MCF 10A (cell line): ENCODE measurements around a stretch of chr12.

GRCh38 chr12:114738826-114739336, 54.9 kb upstream of the TBX3 start:
- PRO-cap = no peak
- RRBS = 80% methylated on average over 1 of the region's 9 CpGs

DNA sequence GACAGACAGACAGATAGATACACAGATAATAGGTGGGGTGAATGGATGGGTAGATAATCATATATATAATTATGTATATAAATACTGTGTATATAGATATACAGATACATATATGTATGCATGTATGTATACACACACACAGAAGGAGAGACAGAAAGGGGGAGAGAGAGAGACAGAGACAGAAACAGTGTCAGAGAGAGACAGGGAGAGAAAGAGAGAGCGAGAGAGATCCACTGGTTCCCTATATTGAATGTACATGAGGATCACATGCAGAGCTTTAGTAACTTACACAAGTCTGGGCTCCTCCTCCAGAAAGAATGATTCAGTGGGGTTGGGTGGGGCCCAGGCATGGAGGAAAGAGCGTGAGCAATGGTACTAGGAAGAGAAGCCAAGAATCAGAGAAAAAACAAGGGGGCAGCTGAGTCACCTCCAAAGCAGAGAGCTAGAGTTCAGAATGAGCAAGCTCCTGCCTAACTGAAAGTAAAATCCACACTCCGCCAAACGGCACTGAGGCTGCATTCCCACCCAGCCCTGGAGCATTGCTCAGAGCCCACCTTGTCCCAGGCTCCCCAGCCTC, 670.0 kb upstream of the TBX3 start:
- PRO-cap = bidirectional peak, plus-strand start at position 501 of the sequence, minus-strand start at position 252 of the sequence
- RRBS = no CpG with 5 or more reads among the region's 4 CpGs

DNA sequence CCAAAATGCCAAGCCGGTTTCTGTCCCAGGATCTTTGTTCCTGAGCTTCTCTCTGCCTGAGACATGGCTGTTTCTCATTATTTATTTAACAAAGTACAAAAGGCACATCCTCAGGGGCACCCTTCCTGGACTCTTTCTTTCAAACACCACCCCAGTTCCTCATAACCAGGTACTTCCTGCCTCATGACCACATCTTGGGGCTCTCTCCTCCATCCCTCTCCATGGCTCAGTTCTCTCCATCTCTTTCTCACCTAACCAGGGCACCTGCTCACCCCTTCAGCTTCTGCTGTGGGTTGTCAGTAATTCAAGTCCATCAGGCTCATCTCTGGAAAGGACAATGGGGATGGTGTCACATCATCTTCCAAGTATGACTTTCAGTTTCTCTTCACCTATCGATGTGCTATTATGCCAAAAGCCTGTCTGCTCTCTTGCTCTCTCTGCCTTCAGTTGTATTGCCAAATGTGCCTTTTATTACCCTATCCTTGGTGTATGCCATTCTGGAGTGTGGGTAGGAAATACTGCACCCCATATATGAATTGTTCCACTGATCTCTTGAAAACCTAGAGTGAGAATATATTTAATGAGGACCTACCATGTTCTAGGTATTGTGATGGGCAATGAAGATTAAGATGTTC, 670.6 kb upstream of the TBX3 start:
- PRO-cap = no peak
- RRBS = no CpG with 5 or more reads among the region's 2 CpGs

DNA sequence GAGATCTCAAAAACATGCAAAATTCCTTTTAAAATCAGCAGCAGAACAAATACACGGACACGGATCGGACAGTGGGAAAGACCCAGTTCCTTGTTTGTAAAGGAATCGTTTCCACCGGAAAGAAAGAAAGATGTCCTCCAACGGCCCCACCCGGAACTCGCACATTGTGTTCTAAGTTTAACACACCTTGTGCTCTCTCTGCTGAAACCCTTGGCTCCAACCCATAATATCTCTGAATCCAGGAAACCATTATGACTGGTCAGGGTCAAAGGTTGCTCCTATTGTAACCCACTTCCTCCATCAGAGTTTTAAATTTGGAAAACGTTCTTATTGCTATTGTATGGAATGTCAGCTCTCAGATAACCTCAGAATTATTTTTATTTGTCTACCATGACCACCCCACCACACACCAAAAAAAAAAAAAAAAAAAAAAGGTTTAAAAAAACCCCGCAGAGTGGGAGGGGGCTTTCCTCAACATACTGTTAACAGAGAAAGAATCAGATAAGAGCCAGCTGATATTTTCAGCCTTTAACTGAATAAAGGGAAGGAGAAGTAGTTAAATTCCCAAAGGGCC, 617.0 kb downstream of the MED13L start:
- PRO-cap = no peak
- RRBS = no CpG with 5 or more reads among the region's 10 CpGs

DNA sequence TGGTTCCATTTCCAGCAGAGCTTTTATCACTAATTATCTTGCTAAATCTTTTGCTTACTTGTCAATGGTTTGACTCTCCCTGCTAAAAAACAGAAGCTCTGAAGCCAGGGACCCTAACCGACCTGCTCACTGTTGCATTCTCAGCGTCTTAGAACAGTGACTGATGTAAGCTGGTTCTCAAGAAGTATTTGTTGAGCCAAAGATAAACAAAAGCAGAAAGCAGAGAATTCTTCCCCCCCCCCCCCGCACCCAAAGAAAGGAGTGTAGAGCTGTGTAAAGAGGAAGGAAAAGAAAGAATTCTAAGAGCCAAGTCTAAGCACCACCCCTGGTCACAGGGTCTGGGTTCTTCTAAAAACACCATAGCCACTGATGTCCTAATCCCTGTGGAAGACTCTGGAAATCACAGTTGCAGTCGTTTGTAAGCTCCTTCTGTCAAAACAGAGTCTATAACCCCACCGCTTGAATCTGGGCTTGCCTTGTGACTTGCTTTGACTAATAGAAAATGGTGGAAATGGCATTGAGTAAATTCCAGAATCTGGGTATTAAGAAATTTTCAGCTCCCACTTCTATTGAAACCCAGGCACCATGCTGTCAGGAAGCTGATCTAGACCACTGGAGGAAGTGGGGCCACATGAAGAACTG, 385.7 kb downstream of the MED13L start:
- PRO-cap = no peak
- RRBS = no CpG with 5 or more reads among the region's 5 CpGs

- PRO-cap = no peak
- RRBS = 15% methylated on average over 19 of the region's 36 CpGs
These were observed 360.4 kb downstream of the MED13L start for GRCh38 chr12:115917135-115917514.

GRCh38 chr12:116005493-116006306, 271.8 kb downstream of the MED13L start:
- PRO-cap = no peak
- RRBS = no CpG with 5 or more reads among the region's 8 CpGs

DNA sequence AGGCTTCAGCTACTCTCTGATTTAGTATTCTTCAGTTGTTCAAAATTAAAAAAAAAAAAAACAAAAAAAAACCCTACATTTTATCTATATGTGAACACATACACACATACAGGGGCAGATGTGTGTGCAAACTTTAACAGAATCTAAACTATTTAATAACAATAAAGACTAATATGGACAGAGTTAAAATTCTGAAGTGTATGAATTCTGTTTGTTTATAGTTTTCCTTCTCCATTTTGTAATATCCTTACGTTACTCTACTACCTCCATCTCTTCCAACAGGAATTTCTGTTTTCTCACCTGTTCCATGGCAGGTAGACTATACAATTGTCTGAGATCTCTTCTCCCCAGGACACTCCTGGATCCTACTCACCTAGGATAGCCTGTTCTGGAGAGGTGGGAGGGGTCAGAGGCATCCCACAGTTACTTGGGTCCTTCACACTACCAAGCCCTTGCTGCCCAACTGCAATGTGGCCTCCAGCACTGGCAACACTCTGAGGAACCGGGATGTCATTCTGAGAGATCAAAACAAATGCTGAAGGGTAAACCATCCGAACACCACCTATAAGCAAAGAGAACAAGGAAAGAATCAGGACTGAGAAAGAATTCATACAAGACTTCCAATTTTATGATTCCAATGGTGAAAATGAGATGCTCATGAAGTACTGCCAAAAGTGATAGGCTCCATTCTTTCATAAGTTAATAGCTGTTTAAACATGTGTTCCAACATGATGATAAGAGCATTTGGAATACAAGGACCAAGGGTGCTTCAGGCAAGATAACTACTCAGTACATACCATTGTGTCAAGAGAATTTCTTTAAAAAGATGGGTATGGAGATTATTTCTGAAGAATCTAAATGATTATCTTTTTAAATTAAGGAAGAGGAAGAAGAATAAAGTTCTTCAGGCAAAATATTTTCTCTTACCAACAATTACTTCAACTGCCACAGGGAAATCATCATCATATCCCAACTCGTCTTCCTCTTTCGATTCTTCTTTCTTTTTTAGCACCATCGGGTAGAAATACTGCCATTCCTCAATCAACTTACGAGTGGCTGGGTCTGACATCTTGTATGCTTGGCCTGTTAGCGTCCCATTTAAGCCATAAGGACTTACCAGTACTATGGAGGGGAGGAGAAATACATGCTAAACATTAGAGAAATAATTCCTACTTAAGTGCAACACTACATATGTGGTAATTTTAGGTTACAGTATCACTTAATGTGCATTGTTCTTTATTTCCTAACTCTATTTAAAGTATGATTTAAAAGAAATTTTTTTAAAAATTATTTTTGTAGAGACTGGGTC, 258.2 kb downstream of the MED13L start:
- PRO-cap = no peak
- RRBS = no CpG with 5 or more reads among the region's 8 CpGs

DNA sequence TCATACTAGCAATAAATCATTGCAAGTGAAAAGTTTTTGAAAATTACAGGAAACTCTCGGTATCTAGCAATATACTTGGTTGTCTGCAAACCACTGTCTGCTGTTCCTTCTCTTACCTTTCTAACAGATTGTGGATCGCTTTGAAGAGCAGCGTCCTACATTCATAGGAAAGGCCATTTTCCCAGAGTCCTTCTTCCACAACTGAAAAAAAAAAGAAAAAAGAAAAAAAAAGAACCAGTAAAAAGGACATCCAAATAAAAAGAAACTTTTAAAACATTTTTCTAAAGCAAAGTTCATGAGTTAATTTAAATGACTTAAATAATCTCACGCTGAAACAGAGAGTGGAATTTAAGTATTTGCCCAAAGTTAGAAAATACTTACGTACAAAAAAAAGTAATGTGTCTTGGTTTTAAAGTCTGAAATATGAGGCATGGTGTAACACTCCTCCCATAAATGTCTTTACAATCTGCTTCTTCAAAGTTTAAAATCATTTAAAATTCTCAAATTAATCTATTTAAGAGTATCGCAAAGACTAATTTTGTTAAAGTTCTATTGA, 166.1 kb downstream of the MED13L start:
- PRO-cap = no peak
- RRBS = no CpG with 5 or more reads among the region's 6 CpGs

GRCh38 chr12:116144298-116144628, 133.2 kb downstream of the MED13L start:
- PRO-cap = no peak
- RRBS = no CpG with 5 or more reads among the region's 1 CpG

- PRO-cap = no peak
- RRBS = no CpG with 5 or more reads among the region's 6 CpGs
These were observed 105.4 kb downstream of the MED13L start for GRCh38 chr12:116171897-116172597.

GRCh38 chr12:116336658-116337189, 59.2 kb upstream of the MED13L start:
- PRO-cap = no peak
- RRBS = no CpG with 5 or more reads among the region's 12 CpGs

DNA sequence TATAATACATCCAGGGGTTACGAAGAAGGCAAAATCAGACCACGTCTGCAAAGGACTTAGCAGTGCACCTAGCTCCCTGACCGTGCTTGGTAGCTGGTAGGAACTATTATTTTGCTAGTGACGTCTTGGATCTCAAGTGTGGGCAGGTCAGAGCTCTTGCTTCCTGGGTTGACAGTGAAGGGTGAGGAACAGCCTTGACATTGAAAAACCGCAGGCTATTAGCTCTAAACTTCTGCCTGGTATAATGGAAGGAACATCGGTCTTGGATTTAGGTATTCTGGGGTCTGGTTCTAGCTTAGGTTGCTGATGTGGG, 89.4 kb upstream of the MED13L start:
- PRO-cap = no peak
- RRBS = no CpG with 5 or more reads among the region's 6 CpGs

GRCh38 chr12:116384966-116385235, 107.4 kb upstream of the MED13L start:
- PRO-cap = no peak

DNA sequence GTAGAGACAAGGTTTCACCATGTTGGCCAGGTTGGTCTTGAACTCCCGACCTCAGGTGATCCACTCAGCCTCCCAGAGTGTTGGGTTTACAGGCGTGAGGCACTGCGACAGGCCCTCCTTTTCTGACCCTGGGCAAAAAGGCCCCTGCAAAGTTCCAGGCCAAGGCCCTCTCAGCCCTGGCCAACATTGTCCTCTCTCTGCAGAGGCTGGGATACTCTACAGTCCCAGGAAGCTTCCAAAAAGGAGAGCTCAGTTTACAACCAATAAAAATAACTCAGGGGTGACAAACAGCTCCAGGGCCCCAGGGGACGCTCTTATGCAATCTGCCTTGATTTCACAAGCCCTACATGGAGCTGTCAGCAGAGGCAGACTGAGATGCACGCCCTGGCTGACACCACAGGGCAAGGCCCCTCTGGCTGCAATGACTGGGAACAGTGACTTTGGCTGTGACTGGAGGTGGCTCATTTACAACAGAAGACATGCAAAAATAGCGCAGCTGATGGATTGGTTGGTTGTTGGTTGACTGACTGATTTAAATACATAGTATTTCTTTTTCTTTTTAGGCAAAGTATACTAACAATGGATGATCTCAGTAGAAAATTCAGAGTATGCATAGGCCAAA, 129.0 kb upstream of the MED13L start:
- PRO-cap = no peak
- RRBS = no CpG with 5 or more reads among the region's 6 CpGs

GRCh38 chr12:116444216-116444846, 114.8 kb upstream of the MAP1LC3B2 start:
- PRO-cap = no peak
- RRBS = no CpG with 5 or more reads among the region's 12 CpGs

GRCh38 chr12:116534359-116535114, 24.6 kb upstream of the MAP1LC3B2 start:
- PRO-cap = no peak
- RRBS = no CpG with 5 or more reads among the region's 26 CpGs

DNA sequence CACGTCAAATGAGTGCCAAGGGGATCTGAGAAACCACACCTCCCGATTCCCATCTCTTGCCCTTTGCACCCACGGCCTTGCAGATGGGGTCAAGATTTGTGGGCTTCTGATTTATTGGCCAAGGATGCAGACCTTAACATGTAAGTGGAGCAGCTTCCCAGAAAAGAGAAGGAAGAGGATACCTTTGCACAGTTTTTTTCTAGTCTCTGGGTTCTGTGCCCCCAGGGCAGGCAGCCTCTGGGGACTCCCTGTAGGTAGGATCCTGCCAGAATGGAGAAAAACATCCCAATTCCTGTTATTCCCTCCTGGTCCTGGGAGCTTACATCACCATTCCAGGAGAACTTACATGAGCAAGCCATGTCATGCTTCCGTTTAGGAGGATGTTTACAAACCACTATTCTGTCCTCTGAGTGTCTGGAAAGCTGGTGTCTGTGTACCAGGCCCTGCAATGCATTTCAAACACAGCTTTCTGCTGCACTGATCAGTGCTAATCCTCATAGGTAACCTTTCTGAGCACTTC, 20.0 kb upstream of the MAP1LC3B2 start:
- PRO-cap = no peak
- RRBS = no CpG with 5 or more reads among the region's 4 CpGs

- PRO-cap = no peak
- RRBS = 50% methylated on average over 1 of the region's 9 CpGs
These were observed 23.5 kb downstream of the MAP1LC3B2 start for GRCh38 chr12:116582694-116582972.

GRCh38 chr12:116736967-116737439, 866 bp downstream of the SPRING1 start:
- PRO-cap = no peak
- RRBS = 0% methylated on average over 4 of the region's 22 CpGs